GM12891 (cell line): ENCODE measurements around a stretch of chr2.

DNA sequence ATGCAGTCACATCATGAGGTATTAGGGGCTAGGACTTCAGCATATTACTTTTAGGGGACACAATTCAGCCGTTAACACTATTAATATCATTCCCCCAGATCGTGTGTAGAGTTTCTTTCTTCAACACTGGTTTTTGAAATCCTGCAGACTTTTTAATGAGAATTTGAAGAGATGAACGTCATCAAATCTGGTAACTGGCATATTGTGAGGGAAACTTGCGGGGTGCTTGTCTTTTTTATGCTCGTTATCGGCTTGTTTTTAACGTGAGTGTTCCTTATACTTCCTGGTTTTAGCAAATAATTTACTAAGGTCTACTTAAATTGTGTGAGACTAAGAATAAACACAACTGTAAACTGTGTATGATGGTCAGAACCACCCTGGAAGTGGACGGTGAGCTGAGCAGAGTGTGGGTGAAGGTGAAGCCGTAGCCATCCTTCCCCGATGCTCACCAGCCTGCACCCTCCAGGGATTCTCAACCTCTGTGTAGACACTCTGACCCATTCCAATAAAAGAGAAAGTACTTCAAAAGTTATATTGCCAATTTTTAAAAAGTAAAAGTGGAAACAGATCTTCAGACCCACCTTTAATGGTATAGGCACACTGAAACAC is 82.3 kb upstream of the CDC42EP3 start:
- RRBS = no CpG with 5 or more reads among the region's 10 CpGs

GRCh38 chr2:37780994-37781379 is 109.5 kb upstream of the CDC42EP3 start:
- RRBS = no CpG with 5 or more reads among the region's 6 CpGs

DNA sequence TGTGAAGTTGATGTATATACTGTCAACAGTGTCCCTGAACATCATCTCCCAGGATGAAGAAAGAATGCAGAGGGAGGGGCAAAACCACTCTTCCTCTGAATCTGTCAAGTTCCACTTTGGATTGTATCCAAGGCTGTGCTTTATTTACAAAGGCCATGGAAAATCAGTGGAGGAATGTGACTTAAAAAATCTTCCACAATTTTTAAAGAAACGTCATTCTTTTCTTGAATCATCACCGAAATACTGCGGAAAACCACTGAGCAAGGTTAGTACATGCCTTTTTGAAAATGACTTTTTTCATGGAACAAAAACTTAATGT is 4.4 kb upstream of the RMDN2 start:
- RRBS = no CpG with 5 or more reads among the region's 3 CpGs

GRCh38 chr2:38077123-38077706 is 1.3 kb upstream of the CYP1B1 start:
- RRBS = 5% methylated on average over 19 of the region's 43 CpGs

GRCh38 chr2:38116650-38117145 is 40.7 kb upstream of the CYP1B1 start:
- RRBS = no CpG with 5 or more reads among the region's 2 CpGs

DNA sequence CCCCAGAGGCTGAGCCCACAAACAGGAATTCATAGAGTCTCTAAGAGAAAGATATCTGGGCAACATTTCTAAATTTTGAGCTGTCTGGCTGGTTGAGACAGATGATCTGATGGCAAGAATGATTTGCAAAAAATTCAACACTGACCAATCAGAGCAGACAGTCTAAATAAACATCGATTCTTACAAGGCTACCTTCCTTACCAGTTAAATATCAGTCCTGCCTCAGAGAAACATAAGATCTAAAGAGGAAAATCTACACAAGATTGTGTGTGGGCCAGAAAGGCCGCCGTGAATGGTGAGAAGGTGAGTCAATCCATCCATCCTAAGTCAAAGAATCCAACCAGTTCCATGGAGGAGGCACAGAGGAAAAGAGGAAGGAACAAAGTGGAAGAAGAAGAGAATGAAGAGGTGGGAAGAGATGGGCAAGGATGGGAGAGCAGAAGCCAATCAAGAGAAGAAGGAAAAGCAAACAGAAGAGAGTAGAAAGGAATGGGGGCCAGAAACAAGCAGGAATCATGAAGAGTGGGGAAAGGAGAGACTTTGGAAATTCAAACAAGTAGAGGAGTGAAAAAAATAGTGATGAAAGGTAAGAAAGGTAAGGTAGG is 115.1 kb upstream of the CYP1B1 start:
- RRBS = no CpG with 5 or more reads among the region's 3 CpGs

DNA sequence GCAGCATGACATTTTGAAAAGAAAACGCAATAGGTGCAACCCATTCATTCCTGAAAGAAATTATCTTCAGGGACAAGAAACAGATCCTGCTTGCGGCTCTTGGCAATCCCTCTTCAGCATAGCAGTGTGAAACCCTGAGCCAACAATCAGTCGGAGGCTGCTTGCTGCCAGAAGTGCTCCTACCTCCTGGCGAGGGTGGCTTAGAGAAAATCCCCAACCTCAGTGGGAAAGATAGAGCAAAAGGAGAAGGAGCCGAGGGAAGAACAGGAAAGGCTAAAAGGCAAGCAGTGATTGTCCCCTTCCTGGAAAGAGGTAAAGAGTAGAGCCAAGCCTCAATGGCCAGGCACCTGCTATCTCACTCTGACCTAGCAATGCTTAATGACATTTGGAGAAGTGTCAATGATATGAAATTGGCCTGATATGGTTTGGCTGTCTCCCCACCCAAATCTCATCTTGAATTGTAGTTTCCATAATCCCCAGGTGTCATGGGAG is 66.2 kb upstream of the ATL2 start:
- RRBS = no CpG with 5 or more reads among the region's 5 CpGs

DNA sequence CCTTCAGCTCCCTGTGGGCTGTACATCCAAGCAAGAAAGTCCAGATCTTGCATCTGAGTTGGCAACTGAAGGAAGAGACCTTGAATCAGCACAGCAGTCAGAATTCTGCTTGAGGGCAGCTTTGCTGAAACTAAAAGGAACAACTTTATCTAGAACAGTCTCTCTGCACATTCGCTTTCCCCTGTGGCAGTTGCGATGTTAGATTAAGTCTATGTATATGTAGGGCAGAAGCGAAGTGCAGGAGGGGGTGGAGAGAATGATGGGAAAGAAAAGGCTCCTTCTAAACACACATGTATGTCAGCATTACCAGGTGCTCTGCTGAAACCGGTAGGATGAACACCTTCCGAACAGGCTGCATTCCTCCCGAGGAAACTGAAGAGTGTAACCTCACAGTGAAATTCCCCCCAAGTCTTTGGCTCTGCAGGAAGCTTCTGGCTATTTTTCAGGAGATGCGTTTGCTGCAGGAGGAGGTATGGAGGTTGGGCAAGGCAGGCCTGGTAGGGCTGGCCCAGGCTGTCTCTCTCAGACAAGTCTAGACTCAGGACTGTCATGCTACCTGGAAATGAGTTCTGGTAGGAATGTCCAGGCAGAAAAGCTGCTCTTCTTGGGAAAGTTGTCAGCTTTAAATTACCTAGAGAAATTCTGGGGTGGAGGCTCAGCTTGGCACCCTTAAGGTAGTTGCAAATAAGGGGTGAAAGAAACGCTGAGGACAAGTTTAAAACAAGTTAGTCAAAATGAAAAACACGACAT is 70.0 kb upstream of the ATL2 start:
- RRBS = no CpG with 5 or more reads among the region's 9 CpGs

DNA sequence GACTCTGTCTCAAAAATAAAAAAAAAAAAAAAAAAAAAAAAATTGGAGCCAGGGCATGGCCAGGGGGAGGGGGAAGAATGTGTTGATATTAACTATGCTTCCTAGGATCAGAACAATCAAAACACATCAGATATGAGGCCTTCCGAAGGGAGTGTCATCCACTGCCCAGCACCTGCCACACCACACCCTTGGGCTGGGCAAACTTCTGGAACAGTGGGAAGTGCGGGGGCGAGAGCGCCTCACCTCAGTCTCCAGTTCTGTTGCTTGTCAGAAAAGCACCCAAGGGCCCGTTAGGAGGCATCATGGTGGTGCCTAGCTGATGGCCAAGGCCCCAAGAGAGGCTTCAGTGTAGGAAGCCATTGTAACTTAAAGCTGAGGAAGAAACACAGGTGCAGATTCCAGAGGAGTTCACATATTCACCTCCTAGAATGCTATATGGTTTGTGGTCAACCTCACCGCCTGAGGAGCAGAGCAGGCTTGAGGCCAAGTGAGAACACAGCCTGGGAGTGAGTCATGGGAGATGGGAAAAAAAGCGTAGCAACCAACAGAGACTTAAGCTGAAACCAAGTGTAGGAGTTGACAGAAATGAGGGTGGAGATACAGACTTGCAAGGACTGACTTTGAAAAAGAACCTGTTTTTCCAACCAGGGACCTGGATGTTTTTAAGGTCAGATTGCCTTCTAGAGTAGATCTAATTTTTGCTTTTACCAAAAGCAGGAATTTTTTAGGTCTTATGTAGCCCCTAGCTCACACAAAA is 85.1 kb upstream of the ATL2 start:
- RRBS = no CpG with 5 or more reads among the region's 7 CpGs

DNA sequence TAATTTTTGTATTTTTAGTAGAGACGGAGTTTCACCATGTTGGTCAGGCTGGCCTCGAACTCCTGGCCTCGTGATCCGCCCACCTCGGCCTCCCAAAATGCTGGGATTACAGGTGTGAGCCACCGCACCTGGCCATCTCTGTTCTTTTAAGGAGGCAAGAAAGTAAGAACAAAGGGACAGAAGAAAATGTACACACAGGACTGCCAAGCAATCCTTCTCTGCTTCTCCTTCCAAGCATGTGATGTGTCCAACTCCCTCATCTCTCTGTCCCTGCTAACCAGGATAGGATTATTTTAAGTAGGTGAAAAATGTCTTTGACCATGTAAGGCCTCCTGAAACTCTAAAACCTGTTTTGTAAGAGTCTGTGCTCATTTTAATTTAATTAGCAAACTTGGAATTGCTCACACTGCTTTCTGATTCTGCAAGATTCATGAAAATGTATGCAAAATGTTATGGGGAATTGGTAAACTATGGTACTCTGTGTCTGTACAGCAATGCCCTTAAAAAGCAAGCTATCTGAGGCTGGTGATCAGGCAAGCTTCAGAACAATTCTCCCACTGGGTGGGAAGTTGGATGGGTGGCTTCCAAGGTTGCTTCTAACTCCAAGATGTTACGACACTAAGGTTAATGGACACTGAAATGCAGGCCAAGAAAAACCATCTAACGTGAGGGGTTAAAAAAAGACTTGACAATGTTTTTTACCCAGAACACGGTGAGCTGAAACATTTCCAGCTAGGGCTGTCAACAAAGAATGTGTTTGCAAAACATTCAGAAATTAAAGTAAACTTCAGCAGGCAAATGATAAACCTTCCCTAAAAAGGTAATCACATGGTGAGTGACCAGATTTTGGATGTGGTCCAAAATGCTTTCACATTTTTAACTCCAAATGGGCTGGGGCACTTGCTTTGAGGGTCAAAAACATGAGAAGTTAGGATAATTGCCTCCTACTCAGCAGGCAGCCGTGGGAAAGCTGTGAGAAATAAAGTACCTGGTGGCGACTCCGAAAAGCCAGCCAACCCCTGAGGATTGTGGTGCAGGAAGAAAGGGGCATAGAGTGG is 89.6 kb upstream of the ATL2 start:
- RRBS = no CpG with 5 or more reads among the region's 12 CpGs

DNA sequence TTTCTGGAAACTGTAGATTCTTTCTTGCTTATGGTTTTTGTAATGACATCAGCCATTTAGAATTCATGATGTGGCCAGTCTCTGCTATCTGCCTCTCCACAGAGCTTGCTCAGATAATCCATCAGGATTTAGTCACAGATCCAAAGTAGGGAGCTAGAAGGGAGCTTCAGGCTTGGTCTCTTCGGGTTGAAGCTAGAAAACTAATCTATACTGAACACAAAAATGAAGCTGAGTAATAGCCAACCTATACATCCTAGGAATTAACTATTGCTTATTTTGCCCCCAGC is 36.6 kb downstream of the GALM start:
- RRBS = no CpG with 5 or more reads among the region's 1 CpG

DNA sequence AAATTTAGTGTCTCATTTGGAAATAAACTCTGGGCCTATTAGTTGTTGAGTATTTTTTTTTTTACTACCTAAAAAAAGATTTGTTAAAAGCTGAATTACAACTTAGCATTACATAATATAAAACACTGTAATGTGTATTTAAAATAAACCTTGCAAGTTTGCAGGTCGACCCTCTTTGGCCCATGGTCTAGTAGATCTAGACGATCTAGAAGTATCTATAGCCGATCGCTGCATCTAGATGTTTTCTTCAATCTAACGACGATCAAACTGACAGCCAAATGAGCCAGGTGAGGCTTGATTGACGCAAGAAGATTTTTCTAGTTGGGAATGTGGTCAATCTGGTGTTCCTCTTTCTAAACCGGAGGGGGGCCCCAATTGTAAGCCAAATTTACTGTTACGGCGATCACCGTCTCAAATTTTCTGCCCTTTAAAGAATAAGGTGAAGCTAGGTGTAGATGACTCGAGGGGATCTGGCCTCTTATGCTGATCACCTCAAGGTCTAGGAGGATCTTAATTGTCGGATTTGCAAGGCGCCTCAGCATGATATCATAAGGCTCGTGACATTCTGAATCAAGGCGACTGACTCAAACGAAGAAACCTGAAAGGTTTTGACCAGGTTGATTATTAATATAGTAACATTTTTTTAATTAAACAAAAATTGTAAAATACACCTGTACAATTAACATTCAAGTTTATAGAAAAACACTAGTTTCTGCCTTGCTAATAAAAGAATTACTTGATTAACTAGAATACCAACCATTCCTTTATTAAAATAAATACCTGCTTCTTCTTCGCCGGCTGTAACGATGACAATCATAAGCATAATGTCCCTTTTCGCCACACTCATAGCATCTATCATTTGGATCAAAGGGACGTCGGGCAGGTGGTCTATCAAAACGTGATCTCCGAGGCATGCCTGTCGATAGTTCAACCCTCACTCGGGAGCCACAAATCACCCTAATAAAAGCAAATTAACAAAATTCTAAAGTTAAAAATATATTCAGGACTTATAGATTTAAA is 2.1 kb downstream of the SRSF7 start:
- RRBS = no CpG with 5 or more reads among the region's 27 CpGs

DNA sequence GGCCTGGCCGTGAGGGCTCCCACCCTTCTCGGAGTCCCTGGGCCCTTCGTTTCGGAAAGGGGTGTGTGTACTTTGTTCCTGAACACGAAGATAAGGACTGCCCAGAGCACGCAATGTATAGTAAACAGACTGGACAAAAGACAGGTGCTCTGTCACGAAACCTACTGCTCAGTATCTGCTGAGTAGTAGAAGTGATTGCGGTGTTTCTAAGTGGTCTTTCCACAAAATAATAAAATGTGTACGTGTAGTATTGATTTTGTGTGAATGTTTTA is 371 bp upstream of the SOS1 start:
- RRBS = no CpG with 5 or more reads among the region's 9 CpGs

DNA sequence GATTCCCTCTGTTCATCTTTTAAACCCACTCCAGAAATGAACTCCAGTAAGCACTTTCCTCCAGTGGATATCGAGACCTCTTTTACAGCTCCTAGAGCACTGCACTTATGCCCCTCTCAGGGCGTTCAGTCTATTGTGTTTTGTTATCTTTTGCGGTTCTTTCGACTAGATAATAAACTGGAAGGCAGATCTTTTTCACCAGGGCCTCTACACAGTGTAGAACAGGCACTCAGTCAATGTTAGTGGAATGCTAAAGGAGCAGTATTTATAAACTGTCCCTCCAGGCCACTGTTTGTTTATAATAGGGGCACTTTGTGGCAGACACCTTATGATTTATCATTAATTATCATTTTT is 684 bp upstream of the SOS1 start:
- RRBS = no CpG with 5 or more reads among the region's 4 CpGs

GRCh38 chr2:39244840-39245321 is 124.0 kb upstream of the SOS1 start:
- RRBS = no CpG with 5 or more reads among the region's 18 CpGs

DNA sequence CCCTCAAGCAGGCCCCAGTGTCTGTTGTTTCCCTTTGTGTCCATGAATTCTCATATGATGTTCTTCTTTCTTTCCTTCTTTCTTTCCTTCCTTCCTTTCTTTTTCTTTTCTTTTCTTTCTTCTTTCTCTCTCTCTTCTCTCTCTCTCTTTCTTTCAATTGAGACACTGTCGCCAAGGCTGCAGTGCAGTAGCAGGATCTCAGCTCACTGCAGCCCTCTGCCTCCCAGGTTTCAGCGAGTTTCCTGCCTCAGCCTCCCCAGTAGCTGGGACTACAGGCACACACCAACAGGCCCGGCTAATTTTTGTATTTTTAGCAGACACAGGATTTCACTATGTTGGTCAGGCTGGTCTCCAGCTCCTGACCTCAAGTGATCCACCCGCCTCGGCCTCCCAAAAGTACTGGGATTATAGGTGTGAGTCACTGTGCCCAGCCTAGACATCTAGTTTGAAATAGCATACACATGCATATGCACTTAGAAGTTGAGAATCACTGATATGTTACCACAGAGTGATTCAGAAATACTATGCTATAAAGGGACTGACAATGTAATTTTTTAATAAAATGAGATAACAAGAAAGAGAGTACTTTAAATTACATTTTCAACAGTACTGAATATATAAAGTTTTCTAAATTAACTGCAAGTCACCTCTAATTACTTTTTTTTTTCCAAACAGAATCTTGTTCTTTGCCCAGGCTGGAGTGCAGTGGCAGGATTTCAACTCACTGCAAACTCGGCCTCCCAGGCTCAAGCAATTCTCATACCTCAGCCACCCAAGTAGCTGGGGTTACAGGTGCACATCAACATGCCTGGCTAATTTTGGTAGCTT is 123.5 kb downstream of the MAP4K3 start:
- RRBS = no CpG with 5 or more reads among the region's 6 CpGs

- RRBS = 3% methylated on average over 19 of the region's 30 CpGs
These were observed 227 bp upstream of the MAP4K3 start for GRCh38 chr2:39437372-39437651.

- RRBS = no CpG with 5 or more reads among the region's 1 CpG
These were observed 231.2 kb downstream of the SLC8A1 start for GRCh38 chr2:40220676-40221090.

DNA sequence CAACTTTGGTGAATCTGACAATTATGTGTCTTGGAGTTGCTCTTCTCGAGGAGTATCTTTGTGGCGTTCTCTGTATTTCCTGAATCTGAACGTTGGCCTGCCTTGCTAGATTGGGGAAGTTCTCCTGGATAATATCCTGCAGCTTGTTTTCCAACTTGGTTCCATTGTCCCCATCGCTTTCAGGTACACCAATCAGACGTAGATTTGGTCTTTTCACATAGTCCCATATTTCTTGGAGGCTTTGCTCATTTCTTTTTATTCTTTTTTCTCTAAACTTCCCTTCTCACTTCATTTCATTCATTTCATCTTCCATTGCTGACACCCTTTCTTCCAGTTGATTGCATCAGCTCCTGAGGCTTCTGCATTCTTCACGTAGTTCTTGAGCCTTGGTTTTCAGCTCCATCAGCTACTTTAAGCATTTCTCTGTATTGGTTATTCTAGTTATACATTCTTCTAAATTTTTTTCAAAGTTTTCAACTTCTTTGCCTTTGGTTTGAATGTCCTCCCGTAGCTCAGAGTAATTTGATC is 214.8 kb downstream of the SLC8A1 start:
- RRBS = no CpG with 5 or more reads among the region's 7 CpGs

DNA sequence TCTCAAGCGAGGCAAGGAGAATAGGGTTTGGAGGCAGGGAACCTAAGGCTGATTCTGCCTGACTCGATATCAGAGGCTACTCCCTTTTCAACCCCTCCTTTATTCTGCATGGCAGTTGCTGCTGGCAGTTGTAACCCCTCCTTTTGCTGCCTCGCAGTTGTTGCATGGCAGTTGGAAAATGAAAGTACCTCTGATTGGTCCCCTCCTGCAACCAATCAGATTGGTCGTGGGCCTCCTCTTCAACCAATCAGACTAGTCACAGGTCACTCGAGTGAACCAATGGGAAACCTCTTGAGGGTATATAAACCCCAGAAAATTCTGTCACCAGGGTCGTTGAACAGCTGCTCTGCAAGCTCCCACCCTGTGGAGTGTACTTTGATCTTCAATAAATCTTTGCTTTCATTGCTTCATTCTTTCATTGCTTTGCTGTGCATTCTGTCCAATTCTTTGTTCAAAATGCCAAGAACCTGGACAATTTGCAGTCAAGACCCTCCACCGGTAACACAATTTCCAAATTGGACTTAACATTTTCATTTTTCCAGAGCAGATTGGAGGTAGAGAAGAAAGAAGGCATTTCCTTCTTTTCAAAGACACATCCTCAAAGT is 294.4 kb upstream of the SLC8A1 start:
- RRBS = no CpG with 5 or more reads among the region's 7 CpGs